Tongue (tissue), 2 donors: ENCODE data around the genes KRTAP10-8, TSPEAR and SLX9.

DNA sequence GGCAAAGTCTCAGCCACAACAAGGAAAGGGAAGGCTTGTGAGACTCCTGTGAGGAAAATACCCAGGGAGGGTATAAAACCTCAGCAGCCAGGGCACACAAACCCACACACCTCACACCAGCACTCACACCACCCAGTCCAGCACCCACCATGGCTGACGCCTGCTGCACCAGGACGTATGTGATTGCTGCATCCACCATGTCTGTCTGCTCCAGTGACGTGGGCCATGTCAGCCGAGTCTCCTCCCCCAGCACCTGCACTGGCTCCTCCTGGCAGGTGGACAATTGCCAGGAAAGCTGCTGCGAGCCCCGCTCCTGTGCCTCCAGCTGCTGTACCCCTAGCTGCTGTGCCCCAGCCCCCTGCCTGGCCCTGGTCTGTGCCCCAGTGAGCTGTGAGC is at the start of gene KRTAP10-8:
TSS of gene KRTAP10-8 (plus strand) at position 128 of the 396 bp plus-strand sequence.
- RAMPAGE, long total RNA = no peak

DNA sequence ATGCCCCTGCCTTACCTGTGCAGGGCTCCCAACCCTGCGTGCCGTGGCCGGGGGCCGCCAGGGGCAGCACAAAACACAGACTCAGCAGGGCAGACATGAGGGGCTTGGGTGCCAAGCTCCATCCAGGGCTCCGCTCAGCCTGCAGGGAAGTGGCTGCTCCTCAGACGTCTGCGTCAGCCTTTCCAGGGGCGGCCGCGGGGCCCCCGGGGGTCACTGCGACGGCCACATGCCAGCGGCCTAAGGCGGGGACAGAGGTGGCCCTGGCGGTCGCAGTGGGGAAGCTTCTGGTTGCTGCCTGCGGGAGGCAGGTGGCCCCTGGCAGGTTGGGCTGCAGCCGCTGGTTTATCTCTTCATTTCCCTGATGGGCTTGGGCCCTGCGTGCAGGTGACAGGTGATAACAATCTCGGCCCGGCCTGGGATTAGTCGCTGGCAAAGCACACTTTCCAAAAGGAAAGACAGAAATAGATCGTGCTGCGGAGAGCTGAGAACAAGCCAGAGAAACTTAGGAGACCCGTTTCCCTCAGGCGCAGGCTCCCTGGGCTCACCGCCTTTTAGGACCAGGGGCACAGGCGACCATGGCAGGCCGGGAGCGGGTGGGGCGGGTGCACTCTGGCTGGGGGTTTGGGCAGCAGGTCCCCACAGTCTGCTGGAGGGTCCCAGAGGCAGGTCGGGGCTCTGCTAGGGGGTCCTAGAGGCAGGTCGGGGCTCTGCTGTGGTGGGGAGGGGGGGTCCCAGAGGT is at the start of gene TSPEAR:
TSS of gene TSPEAR (minus strand) at position 155 of the 739 bp plus-strand sequence.
- RAMPAGE, long total RNA = no peak

GRCh38 chr21:44805510-44806544 is 4.2 kb upstream of the UBE2G2 start:
- RAMPAGE, long total RNA = no peak

GRCh38 chr21:44850089-44850828 is 23.2 kb downstream of the PTTG1IP start:
- RAMPAGE, long total RNA = no peak

- RAMPAGE, long total RNA = no peak
Measured at GRCh38 chr21:44854231-44854694, 19.2 kb downstream of the PTTG1IP start.

DNA sequence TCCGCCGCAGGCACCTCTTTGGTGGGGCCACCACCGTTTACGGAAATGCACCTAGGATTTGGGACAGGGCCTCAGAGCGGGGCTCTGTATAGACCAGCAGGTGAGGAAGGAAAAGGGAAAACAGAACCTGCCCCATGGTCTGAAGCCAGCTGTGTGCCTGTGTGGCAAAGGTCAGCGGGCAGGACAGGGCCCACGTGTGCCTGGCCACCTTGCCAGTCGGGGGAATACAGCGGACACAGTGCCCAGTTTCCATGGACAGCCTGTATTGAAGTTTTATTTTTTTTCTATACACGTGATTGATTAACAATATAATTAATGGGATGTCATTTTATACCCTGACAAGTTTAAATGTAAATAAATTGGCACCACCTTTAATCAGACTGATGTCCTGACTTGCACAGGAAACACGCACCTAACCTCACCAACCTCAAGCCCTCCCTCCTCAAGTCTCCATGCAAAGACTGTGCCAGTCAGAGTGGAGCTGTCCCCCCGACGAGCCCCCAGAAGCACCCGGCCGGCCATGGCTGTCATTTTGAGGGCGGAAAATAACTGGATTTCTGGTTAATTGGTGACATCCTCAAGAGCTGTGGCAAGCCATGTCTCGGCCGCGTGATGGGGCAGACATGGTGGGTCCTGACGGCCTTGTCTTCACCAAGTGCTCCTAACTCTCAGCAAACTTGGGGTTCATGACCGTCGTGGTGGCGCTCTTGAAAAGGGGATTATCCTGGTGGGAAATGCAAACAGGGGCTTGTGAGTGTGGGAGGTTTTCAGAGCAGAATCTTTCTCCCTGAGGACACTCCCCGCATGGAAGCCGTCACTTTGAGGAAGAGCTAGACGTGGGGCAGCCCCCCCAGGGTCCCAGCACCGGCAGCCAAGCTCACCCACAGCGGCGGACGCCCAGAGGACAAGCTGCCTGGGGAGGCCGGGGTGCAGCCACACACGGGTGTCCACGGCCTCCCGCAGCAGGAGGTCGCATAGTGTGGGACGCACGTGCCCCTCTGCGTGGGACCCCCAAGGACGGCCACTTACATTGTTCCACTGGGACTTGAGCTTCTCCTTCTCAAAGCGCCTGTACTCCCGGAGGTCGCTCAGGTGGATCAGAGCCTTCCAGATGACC is 12.6 kb upstream of the PTTG1IP start:
- RAMPAGE, long total RNA = no peak

GRCh38 chr21:44939410-44940736 is at the start of gene SLX9:
TSS of gene SLX9 (plus strand) at chr21:44940029.
- RAMPAGE, long total RNA = no peak

DNA sequence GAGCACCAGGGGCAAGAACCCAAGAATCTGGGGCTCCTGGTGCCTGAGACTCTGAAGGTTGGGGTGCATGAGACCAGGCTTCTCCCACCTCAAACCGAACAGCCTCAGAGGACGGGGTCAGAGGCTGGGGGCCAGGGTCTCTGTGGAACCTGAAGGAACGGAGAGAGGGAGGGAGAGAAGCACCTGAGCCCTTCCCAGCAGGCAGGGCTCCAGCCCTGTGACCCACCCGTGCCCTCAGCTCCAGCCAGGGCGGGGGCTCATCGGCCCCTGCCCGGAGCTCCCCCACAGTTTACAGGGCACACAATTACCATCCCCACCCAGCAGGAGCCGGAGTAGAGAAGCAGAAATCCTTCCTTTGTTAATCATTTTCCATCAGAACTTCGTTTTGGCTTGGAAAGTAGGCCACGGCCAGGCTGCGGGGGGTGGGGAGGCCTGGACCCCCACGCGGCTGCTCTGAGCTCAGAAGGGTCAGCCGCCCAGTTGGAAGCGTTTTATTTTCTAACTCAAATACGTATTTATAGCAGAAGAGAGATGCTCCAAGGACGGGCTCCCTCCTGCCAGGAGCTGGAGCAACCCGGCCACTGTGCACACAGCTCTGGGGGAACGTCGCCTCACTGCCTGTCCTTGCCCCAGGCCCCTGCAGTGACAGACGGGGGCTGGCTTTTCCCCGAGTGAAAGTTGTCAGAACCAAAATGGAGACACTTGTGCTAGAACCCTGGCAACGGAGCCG is 42.8 kb upstream of the ADARB1 start:
- RAMPAGE, long total RNA = no peak

DNA sequence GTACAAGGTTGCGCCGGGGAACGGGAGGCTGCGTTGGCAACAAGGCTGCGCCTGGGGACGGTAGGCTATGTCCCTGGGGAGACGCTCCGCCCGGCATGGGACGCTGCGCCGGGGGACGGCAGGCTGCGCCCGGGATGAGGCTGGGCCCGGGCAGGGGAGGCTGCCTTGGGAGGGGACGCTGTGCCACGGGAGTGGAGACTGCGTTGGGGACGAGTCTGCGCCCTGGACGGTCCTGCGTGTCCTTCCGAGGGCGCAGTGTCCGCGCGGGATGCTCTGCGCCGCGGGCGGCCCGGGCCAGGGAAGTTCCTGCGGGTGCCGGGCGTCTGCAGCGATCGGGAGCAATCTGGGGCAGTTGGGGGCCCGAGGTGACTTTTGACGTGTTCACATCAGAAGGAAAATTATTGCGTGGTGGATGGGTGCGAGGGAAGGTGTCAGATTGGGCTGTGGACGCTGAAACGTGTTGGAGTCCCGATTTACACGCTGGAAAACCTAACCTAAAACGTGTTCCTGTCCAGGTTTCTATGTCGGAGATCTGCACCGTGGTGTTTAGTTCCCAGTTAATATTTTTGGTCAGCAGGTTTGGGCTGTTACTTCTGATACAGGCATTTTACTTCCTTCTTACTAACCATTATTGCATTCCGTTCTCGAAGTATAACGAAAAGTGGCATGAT is 978 bp downstream of the ADARB1 start:
- RAMPAGE, long total RNA = no peak

DNA sequence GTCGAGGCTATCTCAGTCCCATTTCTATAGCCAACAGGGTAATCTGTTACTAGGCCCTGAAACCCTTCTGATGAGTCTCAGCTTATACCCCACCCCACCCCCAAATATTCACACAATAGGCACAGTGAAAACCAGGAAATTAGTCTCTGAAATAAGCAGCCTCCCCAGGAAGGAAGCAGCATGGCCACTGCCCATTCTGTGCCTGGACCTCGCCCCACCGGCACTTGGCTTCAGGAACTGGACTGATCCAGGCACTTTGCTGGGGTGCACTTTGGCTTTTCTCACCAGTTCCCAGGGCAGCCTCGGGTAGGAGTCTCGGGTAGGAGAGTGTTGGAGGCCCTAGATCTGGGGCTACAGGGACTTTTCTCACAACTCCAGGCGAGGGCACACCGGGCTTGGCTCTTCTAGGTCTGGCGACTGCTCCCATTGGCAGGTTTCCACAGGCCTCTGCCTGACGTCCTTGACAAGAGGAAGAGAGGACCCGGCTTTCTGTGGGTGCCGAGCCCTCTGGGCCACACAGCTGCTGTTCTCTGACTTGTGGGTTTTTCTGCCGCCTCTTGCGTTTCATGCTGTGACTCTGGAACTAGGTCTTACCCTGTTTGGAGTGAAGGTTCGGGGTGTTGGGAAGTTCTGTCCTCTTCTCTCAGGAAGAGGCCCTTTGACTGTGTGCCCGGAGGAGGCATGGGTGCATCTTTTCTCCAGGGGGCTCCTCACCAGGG is 18.7 kb downstream of the ADARB1 start:
- RAMPAGE, long total RNA = no peak

- RAMPAGE, long total RNA = no peak
Measured at GRCh38 chr21:45109863-45110787, 35.7 kb downstream of the ADARB1 start.

- RAMPAGE, long total RNA = no peak
Measured at GRCh38 chr21:45110823-45111198, 36.4 kb downstream of the ADARB1 start.

GRCh38 chr21:45132785-45133357 is 58.5 kb downstream of the ADARB1 start:
- RAMPAGE, long total RNA = no peak

DNA sequence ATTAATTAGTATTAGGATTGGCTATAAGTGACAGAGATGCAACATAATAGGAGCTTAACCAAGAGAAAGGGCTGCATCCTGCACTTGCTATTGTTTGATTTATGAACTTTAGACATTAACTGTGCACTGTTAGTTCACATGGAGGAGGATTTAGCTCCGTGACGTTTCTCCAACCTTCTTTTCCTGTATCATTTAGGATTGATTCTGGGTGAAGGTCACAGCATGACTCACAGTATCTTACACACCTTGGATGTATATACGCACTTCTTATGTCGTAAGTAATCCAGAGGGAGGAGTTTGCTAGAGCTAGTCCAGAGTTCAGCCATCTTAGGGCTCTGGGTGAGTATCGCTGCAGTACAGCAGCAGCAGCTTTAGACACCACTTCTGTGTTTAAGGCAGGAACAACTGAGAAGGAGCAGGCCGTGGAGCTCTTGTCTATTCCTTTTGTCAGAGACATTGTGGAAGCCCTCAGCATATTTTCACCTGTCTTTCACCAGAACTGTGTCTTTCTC is 63.8 kb downstream of the ADARB1 start:
- RAMPAGE, long total RNA = no peak

- RAMPAGE, long total RNA = no peak
Measured at GRCh38 chr21:45304995-45305346, 17.3 kb upstream of the POFUT2 start.

GRCh38 chr21:45370735-45371054 is 34.3 kb upstream of the COL18A1 start:
- RAMPAGE, long total RNA = no peak

- RAMPAGE, long total RNA = no peak
Measured at GRCh38 chr21:45468286-45468785, 63.4 kb downstream of the COL18A1 start.

- RAMPAGE, long total RNA = no peak
Measured at GRCh38 chr21:45470841-45472120, 66.3 kb downstream of the COL18A1 start.

DNA sequence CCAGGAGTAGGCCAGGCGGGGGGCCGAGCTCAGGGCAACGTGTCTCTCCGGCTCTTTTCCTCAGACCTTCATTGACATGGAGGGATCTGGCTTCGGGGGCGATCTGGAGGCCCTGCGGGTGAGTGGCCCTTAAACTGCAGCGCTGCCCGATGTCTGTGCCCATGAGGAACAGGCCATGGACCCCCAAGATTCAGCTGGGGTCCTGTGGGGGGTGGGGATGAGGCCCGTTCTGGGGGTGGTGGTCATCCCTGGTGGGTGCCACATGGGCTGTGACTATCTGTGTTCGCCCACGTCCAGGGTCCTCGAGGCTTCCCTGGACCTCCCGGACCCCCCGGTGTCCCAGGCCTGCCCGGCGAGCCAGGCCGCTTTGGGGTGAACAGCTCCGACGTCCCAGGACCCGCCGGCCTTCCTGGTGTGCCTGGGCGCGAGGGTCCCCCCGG is 61.8 kb downstream of the SLC19A1 start:
- RAMPAGE, long total RNA = no peak

DNA sequence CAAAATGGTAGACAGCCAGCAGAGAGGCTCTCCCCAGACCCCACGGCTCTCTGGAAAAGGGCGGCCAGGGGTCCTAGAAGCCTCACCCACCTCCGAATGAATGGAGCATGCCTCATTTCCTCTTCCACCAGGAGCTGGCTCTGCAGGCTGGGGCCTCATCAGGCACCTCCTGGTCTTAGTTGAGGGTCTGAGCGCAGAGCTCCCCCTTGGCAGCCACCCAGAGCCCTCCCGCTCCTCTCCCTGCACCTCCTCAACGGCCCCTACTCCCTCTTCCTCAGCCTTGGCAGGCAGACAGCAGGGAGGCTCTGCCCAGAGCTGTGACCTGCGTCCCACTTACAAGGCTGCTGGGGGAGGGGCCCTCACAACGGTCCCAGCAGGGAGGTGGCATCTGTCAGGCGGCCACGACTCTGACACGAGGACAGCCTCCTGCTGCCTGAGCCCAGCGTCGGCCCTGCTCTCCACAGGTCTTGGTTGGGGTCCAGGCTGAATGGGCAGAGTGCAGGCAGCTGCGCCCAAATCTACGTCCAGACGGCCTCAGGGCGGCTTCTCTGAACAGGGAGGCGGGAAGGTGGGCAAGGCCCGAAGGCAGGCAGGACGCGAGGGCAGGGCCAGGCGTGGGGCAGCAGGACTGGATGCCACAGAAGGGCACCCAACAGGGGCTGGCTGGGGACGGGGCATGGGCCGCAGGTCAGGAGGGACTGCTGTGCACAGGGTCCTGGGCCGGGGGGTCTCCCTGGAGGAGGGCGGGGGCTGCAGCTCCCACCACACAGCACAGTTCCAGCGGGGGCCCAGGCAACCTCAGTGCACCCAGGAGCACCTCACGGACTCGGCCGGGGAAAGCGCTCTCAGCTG is 7.6 kb downstream of the SLC19A1 start:
- RAMPAGE, long total RNA = no peak